HT-29 (cell line): ENCODE measurements around a stretch of chr10.

- RAMPAGE, long total RNA = no peak
These were observed 1.8 kb upstream of the EGR2 start for GRCh38 chr10:62817816-62818437.

DNA sequence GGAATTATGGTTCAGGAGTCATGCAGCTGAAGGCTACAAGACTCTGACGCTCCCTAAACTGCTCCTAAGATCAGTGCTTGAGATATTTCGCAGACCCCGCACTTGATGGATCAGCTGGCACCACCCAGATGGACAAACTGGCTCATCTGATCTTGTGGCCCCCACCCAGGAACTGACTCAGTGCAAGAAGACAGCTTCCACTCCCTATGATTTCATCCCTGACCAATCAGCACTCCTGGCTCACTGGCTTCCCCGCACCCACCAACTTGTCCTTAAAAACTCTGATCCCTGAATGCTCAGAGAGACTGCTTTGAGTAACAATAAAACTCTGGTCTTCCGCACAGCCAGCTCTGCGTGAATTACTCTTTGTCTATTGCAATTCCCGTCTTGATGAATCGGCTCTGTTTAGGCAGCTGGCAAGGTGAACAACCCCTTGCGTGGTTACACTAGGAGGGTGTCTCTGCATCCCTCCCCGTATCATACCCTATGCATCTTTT, 26.9 kb upstream of the NRBF2 start:
- RAMPAGE, long total RNA = no peak

- RAMPAGE, long total RNA = no peak
These were observed 110.9 kb downstream of the NRBF2 start for GRCh38 chr10:63243923-63244615.

- RAMPAGE, long total RNA = no peak
These were observed 122.9 kb downstream of the NRBF2 start for GRCh38 chr10:63256072-63256320.

GRCh38 chr10:63264295-63264936, 131.3 kb downstream of the NRBF2 start:
- RAMPAGE, long total RNA = no peak

DNA sequence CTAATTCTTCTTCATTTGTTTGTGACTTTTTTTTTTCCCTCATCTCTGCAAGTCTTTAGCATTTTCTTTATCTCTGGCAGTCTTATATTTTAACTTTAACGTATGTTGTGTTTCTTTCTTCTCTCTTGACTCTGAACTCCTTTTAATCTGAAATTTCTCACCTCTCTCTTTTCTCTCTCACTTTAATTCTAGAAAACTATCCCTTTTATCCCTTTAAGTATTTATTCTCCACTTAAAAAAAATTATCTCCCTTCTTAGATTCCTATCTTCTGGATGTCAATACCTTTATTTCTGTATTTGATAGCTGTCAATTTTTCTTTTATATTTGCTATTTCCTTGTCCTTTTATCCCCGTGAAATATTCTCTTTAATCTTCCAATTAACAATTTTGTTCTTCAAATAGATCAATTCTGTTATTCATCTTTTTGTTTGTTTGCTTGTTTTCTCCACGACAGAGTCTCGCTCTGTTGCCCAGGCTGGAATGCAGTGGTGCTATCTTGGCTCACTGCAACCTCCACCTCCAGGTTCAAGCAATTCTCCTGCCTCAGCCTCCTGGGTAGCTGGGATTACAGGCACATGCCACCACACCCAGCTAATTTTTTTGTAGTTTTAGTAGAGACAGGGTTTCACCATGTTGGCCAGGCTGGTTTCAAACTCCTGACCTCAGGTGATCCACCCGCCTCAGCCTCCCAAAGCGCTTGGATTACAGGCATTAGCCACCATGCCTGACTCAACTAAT, 146.3 kb downstream of the JMJD1C start:
- RAMPAGE, long total RNA = no peak

DNA sequence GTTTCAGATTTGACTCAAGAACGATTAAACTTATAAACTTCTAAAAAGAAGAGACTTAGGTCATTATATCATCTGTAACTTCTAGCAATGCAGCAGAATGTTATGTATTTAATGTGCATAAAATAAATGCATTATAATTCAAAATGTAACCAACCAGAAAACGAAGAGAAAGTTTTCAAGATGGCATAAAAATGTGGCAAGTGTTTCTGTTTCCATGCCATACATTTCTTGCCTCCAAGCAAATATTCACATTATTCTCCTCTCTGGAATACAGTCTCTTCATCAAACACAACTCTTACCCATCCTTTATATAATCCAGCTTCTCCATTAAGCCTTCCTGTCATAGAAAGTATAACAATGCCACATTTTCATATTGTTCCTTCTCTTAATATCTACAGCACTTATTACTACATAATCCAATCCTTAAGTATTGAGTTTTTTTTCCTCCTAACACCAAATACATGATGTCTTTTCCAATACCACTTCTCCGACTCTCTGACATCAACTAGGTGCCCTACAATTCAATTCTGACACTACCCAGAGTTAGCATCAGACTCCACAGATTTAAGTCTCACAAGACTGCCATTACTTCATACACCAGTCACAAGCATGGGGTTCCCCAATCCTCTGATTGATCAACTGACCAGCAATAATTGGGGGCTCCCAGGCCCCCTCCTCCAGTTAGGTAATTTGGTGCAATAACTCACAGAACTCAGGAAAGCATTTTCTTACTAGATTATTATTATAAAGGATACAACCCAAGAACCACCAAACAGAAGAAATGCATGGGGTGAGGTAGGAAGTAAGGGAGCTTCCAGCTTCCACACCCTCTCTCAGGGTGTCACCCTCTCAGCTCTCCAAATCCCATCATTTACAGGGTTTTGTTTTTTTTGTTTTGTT, 23.1 kb downstream of the JMJD1C start:
- RAMPAGE, long total RNA = no peak

DNA sequence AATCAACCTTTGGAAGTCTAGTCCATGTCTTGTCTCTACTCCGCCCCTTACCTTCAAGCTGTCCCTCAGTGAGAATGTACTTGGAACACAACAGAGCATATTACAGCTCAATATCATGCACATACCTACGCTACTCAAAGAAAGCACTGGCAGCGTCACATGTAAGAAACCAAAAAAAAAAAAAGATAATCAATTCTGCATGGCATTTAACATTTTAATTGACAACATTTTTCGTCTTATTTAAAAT, 1.3 kb downstream of the JMJD1C start:
- RAMPAGE, long total RNA = no peak

- RAMPAGE, long total RNA = no peak
These were observed 1.1 kb downstream of the JMJD1C start for GRCh38 chr10:63464775-63465018.

DNA sequence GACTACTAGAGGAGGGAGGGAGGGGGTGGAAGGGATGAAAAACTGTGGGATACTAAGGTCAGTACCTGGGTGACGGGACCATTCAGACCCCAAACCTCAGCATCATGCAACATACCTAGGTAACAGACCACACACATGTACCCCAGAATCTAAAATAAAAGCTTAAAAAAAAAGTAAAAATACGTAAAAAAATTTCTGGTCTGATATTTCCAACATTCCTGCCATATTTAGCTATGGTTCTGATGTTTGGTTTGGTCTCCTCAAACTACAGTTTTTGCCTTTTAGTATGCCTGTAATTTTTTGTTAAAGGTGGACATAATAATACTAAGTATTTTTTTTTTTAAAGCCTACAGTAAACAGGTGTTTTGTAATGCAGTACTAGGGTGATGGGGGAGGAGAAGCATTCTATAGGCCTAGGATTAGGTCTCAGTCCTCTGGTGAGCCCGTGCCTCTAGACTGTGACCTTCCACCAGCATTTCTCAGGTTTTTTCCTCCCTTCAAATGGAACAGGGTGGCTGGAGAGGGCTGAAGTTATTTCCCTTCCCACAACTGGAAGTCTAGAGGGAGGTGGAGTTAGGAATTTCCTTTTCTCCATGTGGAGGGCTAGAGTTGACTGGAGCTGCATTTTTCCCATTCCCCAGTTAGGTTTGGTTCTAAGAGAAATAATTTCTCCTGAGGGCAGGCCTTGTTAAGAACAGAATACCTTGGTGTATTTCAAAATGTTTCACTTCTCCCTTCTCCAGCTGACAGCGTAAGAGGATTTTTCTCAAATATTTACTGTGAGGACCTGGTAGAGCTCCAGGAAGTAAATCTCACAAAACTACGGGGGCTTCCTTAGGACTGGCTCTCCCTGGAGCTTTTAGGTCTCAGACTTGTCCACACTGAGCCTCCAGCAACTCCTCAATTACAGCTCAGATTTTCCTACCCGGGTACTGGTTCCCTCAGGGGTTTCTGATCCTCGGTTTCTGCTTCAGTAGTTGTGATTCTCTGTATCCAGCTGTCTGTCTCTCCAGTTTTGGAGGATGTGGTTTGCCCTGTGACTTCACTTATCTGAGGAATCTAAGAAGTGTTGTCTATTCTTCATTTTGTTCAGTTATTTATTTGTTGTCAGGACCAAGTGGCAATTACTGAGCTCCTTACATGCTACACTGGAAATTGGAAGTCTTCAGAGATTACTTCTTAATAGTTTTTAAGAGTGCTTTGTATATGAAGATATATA, 6.2 kb upstream of the REEP3 start:
- RAMPAGE, long total RNA = no peak

DNA sequence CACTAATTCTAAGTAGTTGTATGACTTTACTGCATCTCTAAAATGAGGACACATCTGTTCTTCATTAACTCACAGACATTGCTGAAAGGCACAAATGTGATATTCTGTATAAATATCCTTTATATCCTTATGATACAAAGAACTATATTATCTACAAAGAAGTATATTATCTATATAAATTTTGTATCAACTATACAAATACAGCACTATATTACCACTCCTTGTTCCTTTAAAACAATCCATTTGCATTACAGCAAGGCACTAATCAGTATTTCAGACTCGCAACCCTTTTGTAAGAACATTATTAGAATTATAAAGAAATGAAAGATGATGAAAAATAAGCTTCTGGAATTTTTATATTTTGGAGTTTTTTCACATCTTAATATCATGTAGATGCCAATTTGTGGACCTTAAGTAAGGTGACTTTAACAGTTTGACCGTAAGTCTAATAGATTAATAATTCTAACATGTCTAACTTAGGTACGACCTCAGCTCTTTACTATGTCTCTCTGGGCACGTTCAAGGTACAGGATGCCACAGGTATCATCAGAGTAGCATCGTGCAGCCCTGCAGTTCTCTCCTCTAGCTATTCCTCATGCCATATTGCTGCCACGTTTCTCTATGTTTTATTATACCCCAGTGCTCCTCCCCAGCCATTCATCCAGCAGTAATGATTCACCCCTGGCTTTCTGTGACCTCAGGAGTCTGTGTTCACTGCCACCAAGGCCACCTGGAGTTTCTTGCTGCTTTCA, 21.4 kb downstream of the REEP3 start:
- RAMPAGE, long total RNA = no peak

GRCh38 chr10:63629923-63630406, 108.8 kb downstream of the REEP3 start:
- RAMPAGE, long total RNA = no peak

GRCh38 chr10:63670179-63670765, 149.1 kb downstream of the REEP3 start:
- RAMPAGE, long total RNA = no peak

DNA sequence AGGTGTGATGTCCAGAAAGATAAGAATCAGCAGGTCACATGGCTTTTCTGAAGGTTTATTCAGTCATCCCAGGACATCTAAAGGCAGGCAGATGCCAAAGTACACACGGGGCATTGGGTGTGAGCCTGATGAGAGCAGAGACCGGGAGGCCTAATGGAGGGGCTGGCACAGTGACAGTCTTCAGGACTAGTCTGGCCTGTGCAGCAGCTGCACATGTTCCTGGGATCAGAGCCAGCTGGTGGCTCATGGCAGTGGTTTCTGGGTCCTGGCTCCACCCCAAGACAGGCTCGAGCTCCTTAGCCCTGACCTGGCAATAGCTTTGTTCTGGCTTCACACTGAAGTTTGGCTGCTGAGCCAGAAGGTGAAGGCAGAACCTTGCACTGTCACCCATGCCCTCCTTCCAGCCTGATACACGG, 191.1 kb downstream of the REEP3 start:
- RAMPAGE, long total RNA = no peak

DNA sequence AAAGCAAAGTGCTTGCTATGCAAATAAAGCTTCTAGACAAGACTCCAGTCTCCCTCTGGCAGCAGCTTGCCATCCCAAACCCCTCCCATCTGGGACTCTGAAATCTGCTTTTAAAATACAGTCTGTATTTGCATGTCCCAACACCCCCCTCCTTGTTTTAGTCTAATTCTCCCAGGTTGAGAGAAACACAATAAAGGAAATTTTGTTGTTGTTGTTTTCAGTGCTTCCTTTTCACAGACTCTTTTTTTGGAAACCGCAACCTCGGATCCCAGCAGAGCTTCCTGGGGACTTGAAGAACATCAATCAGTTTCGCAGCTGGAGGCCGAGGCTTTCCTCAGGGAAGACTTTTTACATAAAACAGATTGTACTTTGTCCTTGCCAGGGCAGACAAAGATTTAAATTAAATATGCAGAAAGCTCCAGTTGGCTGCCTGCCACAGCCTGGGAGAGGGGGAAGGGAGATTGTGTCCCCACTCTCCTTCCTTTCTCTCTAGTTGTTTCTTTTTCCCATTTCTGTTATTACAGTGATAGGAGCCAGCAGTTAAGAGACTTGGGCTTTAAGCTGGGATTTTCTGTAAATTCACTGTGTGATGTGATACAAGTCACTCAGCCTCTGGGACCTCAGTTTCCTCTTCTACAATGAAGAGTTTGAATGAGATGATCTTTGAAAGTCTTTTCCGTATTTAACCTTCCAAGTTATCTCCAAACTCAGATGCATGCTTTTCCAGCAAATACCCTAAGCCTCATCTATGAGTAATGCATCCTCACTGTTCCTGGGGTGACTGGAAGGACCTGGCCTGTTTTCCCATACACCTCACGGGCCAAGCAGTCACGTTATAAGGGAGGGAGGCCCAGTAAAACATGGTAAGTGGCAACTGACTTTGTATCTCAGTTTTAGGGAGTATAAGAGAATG, 192.2 kb downstream of the REEP3 start:
- RAMPAGE, long total RNA = no peak

DNA sequence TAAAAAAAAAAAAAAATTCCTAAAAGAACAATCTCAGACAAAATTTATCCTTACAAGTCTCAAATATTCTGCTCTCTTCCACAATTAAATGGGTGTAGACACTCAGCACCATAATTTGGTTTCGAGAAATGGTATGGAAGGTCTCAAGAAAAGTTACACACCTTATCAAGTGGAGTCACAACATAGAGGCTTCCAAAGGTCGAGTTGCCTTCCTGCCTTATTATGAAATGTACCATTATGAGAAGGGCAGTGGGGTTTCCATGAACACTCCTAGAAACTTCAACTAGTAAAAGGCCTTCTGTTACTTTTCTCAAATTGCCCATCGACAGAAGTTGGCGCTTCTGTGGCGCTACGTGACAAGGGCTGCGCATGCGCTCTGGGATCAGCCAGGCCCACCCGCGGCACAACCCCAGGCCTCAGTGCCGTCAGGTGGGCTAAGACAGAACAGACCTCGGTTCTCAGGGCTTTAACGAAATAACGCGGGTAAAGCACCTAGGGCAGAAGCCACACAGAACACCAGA, 67.3 kb upstream of the CTNNA3 start:
- RAMPAGE, long total RNA = no peak

DNA sequence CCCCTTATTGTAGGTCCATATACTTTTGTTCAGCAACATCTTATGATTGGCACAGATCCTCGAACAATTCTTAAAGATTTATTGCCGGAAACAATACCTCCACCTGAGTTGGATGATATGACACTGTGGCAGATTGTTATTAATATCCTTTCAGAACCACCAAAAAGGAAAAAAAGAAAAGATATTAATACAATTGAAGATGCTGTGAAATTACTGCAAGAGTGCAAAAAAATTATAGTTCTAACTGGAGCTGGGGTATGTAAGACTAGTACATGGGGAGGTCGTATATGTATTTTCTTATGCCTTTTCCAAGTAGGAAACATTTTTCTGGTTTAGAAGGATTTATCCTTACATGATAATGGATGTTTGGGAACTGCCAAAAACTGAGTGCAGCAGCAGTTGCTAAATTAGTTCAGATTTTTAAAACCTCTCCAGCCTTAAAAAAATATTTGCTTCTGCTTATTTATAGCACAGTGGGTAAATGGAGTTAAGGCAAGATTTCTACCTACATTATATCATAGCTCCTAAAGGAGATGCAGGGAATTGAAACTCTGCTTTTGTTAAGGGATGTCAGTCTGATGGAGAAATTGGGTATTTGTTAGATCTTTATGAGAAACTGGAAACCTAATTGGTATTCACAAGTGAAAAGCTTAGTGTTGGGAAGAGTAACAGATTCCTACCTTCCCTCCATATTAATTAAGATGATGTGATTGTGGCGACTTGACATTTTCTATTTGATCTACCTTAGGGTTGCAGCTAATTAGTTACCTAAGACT, 4.6 kb downstream of the SIRT1 start:
- RAMPAGE, long total RNA = no peak

DNA sequence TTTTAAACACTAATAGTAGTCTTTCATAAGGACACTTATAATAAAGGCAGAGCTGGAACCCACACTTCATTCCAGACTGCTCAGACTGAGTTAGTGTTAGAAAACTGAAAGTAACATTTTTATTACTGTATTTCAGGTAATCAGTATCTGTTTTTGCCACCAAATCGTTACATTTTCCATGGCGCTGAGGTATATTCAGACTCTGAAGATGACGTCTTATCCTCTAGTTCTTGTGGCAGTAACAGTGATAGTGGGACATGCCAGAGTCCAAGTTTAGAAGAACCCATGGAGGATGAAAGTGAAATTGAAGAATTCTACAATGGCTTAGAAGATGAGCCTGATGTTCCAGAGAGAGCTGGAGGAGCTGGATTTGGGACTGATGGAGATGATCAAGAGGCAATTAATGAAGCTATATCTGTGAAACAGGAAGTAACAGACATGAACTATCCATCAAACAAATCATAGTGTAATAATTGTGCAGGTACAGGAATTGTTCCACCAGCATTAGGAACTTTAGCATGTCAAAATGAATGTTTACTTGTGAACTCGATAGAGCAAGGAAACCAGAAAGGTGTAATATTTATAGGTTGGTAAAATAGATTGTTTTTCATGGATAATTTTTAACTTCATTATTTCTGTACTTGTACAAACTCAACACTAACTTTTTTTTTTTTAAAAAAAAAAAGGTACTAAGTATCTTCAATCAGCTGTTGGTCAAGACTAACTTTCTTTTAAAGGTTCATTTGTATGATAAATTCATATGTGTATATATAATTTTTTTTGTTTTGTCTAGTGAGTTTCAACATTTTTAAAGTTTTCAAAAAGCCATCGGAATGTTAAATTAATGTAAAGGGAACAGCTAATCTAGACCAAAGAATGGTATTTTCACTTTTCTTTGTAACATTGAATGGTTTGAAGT, 31.9 kb downstream of the SIRT1 start:
- RAMPAGE, long total RNA = no peak

- RAMPAGE, long total RNA = no peak
These were observed 80.1 kb downstream of the SIRT1 start for GRCh38 chr10:67964370-67965073.

- RAMPAGE, long total RNA = no peak
These were observed 204 bp downstream of the HNRNPH3 start for GRCh38 chr10:68332216-68332320.